Transverse colon (tissue), 4 donors: ENCODE measurements around a stretch of chr16.

- PRO-cap = no peak
- RAMPAGE, long total RNA, 4 experiments = no peak in any of the 4 experiments
Observed at GRCh38 chr16:86563742-86564305, 2.8 kb upstream of the FOXC2 start.

- PRO-cap = no peak
- RAMPAGE, long total RNA, 4 experiments = no peak in any of the 4 experiments
Observed at GRCh38 chr16:86586416-86586748, 8.0 kb downstream of the FOXL1 start.

DNA sequence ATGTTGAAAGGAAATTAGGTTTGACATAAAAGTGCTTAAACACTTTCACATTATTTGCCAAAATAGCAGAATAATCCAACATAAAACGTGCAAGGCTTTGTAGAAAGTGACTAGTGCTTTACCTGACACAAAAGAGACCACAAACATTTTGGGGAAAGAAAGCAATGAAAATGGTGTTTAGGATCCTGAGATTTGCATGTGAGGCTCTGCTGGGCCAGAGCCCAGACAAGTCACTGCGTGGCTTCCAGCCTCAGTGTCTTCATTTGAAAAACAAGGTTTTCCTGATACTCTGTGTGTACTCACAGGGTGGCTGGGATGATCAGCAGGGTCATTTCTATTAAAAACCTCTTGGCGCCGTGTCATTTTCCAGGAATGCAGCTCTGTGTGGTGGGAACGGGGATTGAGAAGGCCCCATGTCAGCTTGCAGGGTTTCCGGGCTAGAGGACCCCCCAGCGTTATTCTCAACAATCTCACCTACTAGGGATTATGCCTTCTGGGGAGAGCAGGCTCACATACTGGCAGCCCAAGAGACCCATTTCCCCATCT lies 73.4 kb downstream of the FOXL1 start:
- PRO-cap = no peak
- RAMPAGE, long total RNA, 4 experiments = no peak in any of the 4 experiments

DNA sequence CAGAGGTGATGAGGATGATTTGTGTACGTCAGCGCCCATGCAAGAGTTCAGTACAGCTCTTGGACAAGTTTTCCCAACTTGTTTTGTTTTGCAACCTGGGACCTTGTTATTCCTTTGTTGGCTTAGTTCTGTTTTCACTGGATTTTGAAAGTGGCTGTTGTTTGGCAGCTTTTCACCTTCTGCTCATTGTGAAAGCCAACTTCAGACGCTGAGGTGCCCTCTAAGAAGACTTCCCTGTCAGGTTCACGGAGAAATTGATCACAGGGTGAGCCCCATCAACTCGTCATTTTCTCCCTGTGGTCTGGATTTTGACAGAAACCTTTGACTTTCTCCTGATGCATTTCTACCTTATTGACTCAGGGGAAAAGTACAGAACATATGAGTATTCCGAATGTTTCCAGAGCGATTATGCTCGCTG lies 85.6 kb downstream of the FOXL1 start:
- PRO-cap = no peak
- RAMPAGE, long total RNA, 4 experiments = no peak in any of the 4 experiments

DNA sequence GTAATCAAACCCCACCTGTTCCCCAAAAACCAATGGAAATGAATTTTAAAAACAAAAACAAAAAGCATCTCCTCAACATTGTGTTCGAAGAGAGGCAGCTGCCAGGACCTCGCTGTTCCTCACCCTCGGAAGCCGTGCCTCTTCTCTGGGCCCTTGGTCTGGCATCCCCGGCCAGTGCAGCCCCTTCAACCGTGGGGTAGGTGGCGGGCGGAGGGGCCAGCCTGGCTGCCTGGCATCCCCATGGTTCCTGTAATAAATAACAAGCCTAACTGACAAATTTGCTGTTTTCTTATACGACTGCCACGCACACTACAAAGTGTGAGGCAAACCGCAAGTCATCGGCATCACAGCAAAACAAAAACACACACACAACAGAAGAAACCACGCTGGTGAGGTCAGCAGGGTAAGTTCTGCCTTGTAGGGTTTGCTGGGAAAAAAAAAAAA lies 162.5 kb downstream of the FOXL1 start:
- PRO-cap = no peak
- RAMPAGE, long total RNA, 4 experiments = no peak in any of the 4 experiments

GRCh38 chr16:87043322-87043790 lies 273.8 kb downstream of the C16orf95 start:
- PRO-cap = no peak
- RAMPAGE, long total RNA, 4 experiments = no peak in any of the 4 experiments

DNA sequence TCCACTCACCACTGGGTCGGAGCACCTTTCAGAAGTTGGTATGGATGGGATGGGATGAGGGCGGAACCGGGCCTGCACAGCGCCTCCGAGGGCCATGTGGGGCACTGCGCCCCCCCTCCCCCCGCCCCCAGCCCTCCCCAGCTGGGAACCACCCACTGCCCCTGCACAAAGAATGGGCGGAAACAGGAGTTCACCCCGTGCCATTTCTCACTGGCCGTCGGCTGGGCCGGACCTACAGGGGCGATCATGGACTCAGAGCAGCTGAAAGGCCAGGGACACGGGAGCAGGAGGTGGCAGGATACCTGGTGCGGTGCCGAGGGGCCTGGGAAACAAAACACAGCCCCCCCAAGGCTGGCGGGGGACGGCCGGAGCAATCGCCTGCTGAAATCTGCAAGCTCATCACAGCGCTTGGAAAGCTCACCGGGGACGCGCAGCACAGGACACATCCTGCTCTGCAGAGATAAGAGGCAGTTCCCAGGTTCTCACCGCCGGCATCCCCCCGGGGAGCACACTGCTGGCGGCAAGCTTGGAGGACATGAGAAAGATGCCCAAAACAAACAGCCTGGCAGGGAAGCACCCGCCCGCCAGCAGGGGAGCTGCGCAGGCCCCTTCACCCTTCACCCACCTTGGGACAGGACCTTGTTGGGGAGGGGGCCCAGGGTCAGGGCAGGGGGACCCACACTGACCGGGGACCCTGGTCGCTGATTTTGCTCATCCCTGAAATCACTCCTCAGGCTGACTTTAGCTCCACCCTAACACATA lies 264.0 kb downstream of the C16orf95 start:
- PRO-cap = no peak
- RAMPAGE, long total RNA, 4 experiments = no peak in any of the 4 experiments

DNA sequence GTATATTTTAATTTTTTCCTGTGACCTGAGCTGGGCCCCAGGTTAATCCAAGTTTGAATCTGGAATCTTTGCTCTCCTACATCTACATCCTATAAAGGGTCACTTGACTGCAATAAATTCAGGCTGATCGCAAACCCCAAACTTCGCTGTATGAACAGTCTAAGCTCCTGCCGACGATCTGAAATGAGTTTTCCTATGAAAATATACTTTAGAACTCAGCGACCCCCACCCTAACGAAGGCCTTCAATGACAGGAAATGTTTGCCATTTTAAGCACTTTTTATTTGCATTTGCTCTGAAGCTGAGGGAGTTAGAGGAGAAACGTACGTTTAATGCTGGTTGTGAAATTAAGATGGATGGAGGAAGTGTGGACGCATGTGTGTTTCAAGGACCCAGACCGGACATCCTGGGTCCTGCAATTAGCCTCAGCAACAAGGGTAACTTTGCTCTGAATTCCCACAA lies 252.0 kb downstream of the C16orf95 start:
- PRO-cap = no peak
- RAMPAGE, long total RNA, 4 experiments = no peak in any of the 4 experiments

DNA sequence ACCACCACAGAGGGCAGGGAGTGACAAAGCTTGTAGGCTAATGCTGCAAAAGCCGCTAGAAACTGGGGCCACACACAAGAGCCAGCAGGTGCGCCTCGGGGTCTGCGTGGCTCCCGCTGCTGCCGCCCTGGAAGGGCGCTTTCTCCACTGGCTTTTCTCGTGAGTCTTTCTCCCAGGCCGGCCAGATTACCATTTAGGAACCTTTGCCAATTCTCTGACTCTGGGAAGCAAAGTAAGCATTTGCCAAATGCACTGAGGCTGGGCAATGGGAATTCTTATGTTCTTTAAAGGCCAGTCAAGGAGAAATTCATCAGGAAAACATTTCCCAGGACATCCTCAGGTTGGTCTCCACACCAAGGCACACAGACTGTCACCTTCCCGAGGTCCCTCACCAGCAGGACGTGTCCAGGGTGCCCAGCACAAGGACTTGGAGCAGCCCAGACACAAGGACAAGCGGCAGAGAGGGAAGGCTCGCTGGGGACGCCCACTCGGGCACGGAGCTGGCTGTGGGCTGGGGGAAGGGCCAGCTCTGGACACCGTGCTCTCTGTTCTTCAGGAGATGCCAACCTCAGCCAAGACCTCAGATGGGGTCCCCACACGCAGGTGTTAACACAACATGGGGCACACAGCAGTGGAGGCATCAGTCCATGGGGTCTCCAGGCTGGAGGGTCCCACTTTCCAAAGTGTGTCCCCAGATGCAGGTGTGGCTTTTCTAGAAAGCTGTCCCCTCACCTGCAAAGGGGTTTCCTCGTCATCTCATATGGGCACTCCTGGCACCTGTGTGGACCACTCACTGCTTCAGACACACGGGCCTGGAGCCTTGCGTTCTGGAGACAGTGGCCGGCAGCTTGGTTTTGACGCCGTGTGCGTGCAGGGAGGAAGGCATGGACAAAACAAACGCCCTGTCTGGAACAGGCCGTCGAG lies 12.7 kb upstream of the C16orf95 start:
- PRO-cap = no peak
- RAMPAGE, long total RNA, 4 experiments = no peak in any of the 4 experiments

DNA sequence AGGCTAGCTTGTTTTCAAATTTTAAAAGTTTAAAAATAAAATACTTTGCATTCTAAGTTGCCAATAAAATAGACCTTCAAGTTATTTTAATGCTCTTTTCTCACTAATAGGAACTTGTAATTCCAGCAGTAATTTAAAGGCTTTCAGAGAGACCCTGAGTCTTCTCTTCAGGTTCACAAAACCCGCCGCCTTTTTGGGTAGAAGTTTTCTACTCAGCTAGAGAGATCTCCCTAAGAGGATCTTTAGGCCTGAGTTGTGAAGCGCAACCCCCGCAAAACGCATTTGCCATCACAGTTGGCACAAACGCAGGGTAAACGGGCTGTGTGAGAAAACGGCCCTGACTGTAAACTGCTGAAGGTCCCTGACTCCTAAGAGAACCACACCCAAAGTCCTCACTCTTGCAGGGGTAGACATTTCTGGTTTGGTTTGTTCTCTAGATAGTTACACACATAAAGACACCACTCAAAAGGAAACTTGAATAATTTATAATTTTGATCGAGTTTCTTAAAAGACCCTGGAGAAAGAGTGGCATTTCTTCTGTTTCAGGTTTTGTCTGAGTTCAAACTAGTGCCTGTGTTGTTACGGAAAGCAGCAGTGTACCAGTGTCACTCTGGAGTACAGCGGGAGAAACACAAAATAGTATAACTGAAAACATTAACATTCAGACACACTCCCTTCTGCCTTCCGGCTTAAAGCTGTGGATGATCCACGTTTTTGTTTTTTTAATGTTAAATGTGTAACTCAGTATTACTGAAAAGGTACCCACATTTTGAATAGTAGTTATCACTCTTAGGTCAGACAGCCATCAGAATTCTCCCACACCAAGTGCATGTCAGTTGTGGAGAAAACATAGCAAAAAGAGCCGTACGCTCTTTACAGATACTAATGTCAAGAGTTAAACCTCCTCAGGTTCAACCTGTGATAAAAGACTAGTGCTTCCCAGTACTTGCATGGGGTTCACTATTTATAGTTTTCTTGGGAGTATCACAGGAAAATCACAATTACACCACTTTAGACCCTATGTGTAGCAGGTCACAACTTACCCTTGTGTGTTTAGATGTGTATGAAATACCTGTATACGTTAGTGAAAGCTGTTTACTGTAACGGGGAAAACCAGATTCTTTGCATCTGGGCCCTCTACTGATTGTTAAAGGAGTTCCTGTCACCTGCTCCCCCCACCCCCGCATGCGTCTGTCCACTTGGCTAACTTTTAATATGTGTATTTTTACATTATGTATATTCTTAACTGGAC lies 11.6 kb downstream of the MAP1LC3B start:
- PRO-cap = no peak
- RAMPAGE, long total RNA, 4 experiments = no peak in any of the 4 experiments

GRCh38 chr16:87404610-87405230 lies 12.6 kb downstream of the MAP1LC3B start:
- PRO-cap = no peak
- RAMPAGE, long total RNA, 4 experiments = no peak in any of the 4 experiments

DNA sequence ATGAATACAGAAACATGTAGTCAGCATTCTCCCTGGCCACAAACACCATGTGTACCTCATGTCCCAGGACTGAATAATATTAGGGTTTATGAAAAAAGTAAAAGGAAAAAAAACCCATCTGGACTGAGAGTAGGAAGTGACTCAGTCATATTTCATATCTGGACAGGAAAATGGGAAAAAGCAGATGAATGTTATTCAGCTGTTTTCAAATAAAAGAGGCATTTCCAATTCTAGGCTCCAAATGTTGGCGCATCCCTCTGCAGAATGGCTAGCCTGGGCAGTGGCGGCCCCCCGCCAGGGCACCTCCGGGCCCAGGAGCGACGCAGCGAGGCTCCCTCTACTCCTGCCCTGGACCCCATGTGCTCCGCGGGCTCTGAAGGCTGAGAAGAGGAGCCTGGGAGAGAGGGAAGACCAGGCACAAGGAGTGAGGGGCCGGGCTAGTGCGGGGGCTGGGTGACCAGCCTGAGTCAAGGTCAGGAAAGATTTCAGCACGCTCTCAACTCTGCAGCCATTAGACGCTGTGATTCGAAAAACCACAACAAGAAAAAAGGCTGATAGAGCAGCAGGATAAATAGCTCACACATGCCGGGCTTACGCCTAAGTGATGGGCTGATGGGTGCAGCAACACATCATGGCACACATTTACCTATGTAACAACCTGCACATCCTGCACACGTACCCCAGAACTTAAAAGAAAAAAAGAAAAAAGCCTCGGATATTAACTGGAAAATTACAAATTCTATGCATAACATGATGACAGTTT lies 44.1 kb downstream of the MAP1LC3B start:
- PRO-cap = no peak
- RAMPAGE, long total RNA, 4 experiments = no peak in any of the 4 experiments

GRCh38 chr16:87540958-87541993 lies 48.5 kb upstream of the ZCCHC14 start:
- PRO-cap = unidirectional peak, minus-strand start at chr16:87541568
- RAMPAGE, long total RNA, 4 experiments = no peak in any of the 4 experiments

DNA sequence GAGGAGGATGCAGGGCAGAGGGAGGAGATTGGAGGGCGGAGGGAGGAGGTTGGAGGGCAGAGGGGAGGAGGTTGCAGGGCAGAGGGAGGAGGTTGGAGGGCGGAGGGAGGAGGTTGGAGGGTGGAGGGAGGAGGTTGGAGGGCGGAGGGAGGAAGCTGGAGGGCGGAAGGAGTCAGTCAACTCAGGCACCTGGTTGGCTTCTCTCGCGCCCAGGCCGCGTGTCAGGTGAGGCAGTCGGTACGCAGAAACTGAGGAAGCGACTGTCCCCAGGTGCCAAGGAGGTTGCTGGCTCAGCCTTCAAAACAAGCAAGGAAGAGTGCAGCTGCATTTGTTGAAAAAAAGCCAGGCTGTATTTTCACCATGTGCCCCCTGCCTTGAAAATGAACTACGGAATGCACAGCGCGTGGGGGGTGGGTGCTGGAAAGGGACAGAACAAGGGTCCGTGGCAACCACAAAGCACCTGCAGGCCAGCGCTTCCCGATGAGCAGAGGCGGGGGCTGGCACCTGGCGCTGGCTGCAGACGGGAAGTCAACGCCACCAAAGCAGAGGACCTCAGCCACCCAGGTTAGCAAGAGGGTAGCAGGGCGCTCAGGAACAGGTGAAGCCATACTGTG lies 64.9 kb downstream of the KLHDC4 start:
- PRO-cap = unidirectional peak, minus-strand start at position 211 of the sequence
- RAMPAGE, long total RNA, 4 experiments = no peak in any of the 4 experiments

DNA sequence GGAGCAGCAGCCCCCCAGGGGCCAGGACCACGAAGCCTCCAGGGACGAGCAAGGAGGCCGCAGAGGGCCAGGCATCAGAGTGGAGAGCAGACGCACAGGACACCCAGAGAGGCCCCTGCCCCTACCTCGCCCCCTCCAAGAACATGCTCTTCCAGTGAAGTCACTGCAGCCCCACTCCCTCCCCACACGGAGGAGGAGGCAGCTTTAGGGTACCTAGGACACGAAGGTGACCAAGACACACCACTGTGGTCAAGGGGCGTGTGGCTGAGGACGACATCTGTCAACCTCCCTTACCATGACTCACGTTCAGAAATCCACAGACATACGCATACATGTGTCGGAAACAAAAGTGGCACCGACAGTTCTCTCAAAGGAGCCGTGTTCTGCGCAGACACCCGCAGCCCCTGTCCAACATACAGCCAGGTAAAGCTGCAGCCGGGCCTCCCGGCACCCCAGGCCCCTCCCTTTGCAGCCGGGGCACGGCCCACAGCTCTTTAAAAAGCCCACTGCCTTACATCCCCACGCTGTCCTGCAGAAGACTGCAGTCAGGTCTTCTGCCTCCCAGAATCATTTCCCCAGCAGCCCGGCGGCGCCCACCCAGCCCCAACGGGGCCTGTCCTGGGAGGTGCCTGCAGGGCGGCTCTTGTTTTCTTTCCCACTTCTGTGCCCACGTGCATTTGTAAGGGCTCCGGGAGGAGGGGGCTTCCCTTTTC lies 40.4 kb upstream of the KLHDC4 start:
- PRO-cap = unidirectional peak, plus-strand start at position 370 of the sequence
- RAMPAGE, long total RNA, 4 experiments = no peak in any of the 4 experiments

DNA sequence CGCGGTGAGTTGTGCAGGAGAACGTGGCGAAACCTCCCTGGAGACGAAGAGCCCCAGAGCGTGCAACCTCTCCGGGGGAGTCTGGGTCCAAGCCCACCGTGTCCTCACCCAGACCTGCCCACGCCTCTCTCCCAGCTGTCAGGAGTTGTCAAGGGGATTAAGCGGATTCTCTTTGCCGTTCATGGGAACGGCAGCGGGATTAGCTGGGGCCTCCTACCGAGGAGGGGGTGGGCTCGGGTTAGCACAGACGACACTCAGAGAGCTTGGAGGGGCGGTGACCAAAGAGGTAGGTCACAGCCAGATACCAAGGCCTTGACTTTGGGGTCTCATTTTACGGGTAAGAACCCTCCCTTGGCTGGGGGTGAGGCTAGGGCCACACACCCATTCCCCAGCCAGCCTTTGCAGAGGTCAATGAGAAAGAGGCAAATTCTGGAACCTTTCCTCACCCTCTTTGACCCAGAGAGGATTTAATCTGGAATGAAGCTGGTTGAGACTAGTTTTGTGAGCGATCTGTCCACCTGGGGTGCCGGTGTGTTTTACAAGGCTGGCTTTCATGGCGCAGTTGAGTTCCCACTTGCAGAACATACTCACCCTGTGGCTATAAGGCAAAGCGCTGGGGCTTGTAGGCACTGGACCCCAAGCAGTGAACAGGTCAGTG lies 46.5 kb downstream of the SLC7A5 start:
- PRO-cap = no peak
- RAMPAGE, long total RNA, 4 experiments = no peak in any of the 4 experiments

DNA sequence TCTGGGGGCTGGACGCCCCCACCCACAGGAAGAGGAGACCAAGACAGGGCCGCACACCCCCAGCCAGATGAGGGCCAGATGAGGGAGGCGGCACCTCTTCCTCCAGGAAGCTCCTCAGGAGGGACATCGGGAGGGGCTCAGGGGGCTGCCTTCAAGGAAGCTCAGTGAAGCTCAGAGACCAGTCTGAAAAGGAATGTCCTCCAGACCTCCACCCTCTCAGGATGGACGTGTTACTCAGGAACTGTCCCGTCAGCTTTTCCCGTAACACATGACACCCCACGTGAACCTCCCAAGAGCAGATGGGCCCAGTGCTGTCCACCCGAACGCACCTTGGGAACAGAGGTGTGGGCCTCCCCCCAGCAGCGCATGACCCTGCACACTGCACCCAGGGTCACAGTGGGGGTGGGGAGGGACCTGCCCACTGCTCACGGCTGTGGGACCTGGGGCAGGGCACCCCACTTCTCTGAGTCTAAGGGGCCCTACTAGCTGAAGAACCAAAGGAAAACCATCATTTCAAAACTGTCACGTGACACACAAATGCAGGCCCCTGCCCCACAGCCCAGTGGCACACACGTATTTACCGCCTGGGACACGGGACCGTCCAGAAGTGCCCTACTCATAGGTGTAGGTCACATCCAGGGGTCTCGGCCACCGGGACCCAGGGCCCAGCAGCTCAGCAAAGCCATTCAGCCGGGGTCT lies 21.8 kb downstream of the SLC7A5 start:
- PRO-cap = no peak
- RAMPAGE, long total RNA, 4 experiments = no peak in any of the 4 experiments

GRCh38 chr16:87865628-87866527 lies 3.4 kb downstream of the SLC7A5 start:
- PRO-cap = bidirectional peak, plus-strand start at chr16:87866287, minus-strand start at chr16:87866338
- RAMPAGE, long total RNA, 4 experiments = no peak in any of the 4 experiments

DNA sequence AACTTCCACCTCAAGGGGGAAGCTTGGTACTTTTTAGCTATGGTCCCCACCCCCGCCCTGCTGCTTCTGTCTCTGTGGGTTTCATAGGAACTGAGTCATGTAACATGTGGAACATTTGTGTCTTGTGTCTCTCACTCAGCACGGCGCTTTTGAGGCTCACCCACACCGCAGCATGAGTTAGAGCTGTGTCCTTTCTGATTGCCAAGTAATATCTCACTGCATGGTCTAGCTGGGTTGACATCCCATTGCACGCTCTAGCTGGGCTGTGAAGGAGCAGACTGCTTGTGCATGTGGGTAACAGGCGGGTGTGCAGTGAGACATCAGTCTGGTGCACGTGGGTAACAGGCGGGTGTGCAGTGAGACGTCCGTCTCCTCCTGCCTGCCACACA lies 26.3 kb upstream of the SLC7A5 start:
- PRO-cap = no peak
- RAMPAGE, long total RNA, 4 experiments = no peak in any of the 4 experiments

- PRO-cap = no peak
- RAMPAGE, long total RNA, 4 experiments = no peak in any of the 4 experiments
Observed at GRCh38 chr16:88086670-88087192, 135.5 kb downstream of the BANP start.